Mucosa of descending colon (tissue), 1 donor: Measurements from ENCODE around the genes MS4A1, PRPF19 and TMEM109.

DNA sequence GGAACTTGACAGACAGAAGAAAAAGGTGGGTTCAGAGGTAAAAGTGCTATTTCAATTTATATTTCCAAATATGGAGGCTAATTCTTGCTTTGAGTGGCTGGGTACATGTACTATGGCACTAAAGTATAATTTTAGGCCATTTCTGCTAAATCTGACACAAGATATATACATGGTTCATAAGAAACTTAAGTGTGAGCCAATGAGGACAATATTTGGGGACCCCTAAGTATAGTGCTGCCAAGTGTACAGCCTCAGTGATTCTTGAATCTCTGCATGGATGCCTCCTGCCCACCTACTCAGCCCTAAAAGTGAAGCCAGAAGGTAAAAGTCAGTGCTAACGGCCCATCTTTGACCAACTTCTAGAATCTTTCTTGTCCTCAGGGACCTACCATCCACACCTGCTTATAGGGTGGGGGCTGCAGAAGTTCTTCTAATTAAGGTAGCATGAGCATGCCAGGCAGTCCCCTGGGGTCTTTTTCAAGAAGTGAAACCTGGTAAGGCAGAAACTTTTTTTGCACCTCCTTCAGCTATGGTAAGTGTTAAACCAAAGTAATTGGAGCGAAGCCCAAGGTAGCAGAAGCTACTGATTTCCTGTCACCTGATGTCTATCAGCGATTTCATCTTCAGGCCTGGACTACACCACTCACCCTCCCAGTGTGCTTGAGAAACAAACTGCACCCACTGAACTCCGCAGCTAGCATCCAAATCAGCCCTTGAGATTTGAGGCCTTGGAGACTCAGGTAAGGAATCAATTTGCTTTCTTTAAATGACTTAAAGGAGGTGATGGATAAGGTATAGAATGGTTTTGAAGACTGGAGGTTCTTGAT is at the start of gene MS4A1:
TSS of gene MS4A1 (plus strand) at position 642 of the 827 bp plus-strand sequence.
- PRO-cap, result unidirectional peak, plus-strand start at position 666 of the sequence

- PRO-cap, result bidirectional peak, plus-strand start at chr11:60906779, minus-strand start at chr11:60906585
These were observed at the start of gene PRPF19 for GRCh38 chr11:60906259-60906998. Gene PRPF19 (minus strand): TSS chr11:60906585.

DNA sequence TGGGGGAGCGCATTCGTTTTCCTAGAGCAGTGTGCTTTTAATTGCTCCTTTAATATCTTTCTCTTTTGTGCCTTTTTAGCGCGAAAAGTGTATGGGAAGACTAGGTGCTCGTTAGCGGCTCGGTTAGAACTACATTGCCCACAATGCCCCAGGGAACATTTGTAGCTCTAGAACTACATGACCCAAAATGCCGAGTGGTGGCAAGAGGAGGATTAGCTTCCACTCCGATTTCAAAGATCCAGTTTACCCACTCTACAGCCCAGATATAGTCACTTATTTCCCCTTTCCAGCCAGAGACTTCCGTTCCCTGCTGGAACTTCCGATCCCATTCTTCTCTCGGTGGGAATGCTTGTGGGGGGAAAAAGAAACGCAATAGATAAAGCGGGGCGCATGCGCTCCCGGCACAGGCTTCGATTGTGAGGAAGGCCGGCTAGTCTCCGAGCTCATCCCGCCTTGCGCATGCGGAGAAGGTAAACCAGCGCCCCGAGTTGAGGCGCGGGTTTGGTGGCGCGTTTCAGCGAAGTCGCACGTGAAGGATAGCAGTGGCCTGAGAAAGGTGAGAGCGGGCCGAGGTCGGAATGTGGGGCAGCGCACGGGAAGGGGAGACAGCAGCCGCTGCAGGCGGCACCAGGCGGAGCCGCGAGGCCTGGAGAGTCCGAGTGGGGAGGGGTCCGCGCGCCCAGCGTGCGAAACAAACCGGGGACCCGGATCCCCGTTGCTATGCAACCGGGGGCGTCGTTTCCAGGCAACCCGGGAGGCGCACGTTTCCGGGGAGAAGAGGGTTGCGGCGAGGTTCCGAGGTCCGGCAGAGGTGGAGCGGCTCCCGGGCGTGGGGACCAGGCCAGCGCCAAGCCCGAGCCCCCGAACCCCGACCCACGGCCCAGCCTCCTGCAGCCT is at the start of gene TMEM109:
TSS of gene TMEM109 (plus strand) at position 446 of the 897 bp plus-strand sequence.
- PRO-cap, result unidirectional peak, plus-strand start at position 185 of the sequence; unidirectional peak, plus-strand start at position 241 of the sequence; bidirectional peak, plus-strand start at position 473 of the sequence, minus-strand start at position 418 of the sequence; unidirectional peak, plus-strand start at position 775 of the sequence

GRCh38 chr11:60934371-60934728 is 10.1 kb downstream of the TMEM132A start:
- PRO-cap, result no peak

DNA sequence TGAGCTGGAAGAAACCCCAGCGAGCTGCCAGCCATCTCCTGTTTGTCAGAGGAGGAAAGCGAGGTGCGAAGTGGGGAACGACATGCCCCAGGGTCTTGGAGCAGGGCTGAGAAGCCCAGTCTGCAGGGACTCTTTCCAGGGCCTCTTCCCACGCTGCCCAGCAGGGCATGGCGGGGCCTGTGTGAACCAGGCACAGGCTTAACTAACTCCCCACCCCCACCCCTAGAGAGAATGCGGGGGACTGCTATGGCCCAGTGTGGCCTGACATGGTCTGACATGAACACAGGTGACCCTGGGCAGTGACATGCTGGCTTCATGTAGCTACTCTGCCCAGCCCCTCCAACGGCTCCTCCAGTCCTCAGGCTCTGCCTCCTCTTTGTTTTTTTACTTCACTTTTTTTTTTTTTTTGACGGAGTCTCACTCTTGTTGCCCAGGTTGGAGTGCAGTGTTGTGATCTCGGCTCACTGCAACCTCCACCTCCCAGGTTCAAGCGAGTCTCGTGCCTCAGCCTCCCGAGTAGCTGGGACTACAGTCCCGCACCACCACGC is 11.3 kb downstream of the CD6 start:
- PRO-cap, result no peak

- PRO-cap, result unidirectional peak, minus-strand start at chr11:61021724
These were observed 50.1 kb downstream of the CD6 start for GRCh38 chr11:61021319-61022332.

DNA sequence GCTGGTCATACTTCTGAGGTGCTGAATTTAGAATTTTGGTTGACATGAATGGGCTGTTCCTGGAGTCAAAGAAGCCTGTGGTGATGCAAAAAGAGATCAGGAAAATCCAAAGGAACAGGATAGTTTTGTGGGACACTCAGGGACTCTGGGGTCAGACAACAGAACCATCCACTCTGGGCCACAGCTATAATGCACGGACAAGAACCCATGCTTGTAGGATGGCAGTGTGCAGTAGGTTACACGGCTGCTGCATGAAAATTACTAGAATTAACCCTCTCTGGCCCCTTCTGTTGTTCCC is 22.2 kb upstream of the CD5 start:
- PRO-cap, result no peak

- PRO-cap, result no peak
These were observed 24.3 kb downstream of the CD5 start for GRCh38 chr11:61126331-61127321.

- PRO-cap, result no peak
These were observed 22.7 kb downstream of the VPS37C start for GRCh38 chr11:61138331-61139068.

DNA sequence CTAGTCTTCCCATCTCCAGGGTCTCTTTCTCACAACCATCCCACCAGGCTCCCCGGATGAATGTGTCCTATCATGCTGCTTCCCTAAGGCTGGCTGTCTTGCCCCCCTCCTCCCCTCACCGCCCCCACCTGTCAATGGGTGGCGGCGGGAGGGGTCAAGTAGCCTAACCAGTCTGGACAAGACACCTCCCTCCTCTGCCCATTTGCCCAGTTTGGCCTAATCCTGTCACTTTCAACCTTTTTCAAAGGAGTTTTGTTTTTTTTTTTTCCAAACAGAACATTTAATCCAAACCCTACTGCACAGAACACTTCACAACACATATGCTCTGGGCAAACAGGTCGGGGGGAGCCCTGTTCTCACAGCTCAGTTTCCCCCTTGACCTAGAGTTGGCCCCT is 10.9 kb downstream of the VPS37C start:
- PRO-cap, result no peak

DNA sequence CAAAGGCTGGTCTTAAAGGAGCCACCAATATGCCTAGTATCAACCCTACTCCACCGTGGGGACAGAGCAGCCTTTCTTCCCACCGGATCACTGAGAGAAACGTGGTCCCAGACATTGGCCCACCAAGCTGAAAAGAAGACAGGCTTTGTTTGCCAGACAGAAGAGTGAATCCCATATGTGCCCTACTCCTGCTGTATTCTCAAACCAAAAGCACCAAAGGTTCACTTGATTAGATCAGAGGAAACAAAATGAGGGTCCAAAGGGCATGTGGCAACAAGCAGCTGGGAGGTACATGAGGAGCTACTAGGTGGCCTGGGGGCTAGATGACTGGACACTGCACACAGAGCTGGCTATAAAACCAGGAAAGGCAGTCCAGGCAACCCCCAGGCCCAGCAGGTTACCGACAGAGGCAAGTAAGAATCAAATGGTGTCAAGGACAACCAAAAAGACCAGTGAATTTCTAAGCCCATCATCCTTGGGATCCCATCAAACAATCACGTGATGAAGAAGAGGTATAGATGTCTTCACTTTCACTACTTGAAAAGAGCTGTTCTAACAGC is 3.7 kb upstream of the VWCE start:
- PRO-cap, result no peak

- PRO-cap, result no peak
These were observed 1.4 kb downstream of the TKFC start for GRCh38 chr11:61334310-61334879.

- PRO-cap, result no peak
These were observed 11.3 kb downstream of the TKFC start for GRCh38 chr11:61344348-61344699.

DNA sequence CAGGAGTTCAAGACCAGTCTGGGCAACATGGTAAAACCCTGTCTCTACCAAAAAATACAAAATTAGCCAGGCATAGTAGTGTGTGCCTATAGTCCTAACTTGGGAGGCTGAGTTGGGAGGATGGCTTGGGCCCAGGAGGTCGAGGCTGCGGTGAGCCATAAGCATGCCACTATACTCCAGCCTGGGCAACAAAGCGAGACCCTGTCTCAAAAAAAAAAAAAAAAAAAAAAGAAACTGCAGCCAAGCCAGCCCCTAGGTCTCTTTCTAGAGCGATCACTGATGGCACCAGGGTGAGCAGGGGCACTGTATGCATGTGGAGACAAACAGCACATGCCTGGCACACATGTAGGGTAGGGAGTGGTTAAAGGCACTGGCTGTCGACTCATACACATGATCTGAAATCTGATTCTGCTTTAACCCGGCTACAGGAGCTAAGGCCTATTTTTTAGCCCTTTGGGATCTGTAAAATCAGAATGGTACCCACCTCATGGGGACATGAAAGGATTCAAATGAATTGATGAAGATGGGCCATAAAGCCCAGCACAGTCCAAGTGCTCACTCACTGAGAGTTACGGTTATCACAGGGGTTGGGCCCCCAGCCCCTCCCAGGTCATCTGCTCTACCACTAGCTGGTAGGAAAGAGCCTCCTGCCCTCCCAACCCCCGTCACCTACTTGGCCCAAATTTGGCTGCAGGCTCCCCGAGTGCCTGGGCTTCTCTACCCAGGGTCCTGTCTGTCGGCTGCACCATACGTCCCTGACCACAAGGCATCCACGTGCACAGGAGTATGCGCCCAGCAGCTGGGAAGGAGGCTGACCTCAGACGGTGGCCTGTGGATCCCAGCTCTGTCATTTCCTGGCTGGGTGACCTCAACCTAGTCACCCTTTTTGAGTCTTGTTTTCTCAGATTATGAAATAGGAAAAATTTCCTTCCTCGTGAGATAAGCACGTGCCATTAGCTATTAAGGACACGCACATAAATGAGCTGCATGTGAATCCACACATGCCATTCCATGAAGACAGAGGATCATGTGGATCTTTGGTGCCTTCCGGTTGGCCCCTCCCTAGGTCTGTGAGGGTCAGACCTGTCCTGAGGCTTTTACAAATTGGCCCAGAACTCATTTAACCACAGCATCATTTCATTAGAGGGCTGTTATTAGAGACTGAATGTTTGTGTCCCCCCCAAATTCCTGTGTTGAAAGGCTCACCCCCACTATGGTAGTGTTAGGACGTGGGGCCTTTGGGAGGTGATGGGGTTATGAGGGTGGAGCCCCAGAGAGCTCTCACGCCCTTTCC is 13.9 kb downstream of the CYB561A3 start:
- PRO-cap, result unidirectional peak, plus-strand start at position 224 of the sequence

DNA sequence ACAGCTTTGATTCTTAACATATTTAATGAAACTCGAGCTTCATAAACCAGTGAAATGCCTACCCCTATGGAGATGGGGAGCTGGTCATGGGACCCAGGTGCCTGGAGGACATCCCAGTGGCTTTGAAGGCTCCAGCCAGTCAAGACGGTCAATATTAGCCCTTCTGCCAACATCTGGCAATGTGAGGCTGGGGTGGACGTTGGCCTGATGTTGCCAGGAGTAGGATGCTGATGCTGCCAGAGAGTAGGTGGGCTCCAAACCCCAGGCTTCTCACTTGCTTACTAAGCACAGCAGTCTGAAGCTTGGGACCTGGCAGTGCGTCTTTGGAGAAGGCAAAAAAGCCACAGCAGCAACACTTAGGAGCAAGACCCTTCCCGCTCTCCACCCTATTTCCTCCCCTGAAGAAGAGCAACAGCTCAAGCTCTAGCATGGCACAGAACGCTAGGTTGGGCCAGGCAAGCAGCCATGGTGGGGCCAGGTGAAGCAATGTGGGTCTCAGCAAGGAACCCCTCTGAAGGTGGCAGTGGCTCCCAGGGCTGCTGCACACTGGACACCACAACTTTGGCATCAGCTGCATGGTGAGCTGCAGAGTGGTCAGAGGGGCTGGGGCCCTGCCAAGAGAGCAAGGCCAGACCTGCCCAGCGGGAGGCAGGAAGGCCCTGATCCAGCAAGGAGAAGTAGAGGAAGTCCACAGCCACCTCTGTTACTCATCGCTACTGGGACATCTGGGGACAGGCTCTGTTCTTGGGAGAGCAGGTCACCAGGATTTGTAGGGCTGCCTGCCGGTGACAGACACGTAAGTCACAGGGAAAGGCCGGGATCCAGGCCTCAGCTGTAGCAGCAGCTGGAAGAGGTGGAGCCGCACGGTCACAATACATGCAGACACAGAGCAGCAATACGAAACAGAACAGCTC is 12.6 kb downstream of the CYB561A3 start:
- PRO-cap, result no peak

DNA sequence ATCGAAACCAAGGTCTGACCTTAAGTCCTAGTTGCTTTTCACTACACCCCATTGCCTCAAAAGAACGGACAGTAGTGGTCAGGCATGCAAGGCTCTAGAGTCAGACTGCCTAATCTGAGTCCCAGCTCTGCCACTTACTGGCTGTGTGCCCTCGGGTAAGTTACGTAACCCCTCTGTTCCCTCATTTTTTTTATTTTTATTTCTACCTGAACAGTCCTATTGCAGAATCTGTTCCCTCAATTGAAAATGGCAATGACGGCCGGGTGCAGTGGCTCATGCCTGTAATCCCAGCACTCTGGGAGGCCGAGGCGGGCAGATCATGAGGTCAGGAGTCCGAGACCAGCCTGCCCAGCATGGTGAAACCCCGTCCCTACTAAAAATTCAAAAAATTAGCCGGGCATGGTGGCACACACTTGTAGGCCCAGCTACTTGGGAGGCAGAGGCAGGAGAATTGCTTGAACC is 9.5 kb downstream of the CYB561A3 start:
- PRO-cap, result no peak

DNA sequence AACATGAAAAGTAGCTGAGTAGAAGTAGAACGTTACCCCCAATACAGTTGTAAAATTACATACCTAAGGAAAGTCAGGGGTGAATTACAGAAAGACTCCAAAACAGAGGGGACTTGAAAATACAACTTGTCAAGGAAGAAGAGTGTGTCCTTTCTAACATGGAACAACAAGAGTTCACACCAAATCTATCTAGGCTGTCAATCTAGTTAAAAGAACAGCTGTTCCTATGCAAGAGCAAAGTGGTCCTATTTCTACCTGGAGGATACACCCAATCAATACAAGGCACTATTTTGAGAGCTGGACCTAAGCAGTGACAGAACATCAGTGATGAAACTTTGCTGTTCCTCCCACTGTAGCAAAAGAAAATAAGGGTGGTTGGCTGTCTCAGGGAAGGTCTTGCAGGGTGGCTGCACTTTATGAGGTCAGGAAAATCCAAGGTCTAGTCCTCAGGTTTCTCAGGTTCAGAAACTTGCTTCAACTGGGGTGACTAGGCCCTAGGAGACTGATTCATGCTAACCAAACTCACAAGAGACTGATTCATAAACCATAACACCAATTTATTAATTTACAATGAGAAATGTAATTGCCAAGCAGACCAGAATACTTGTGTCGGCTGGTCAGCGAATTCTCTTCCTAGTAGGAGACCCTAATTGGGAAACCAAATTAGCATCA is 11.7 kb downstream of the CPSF7 start:
- PRO-cap, result no peak

DNA sequence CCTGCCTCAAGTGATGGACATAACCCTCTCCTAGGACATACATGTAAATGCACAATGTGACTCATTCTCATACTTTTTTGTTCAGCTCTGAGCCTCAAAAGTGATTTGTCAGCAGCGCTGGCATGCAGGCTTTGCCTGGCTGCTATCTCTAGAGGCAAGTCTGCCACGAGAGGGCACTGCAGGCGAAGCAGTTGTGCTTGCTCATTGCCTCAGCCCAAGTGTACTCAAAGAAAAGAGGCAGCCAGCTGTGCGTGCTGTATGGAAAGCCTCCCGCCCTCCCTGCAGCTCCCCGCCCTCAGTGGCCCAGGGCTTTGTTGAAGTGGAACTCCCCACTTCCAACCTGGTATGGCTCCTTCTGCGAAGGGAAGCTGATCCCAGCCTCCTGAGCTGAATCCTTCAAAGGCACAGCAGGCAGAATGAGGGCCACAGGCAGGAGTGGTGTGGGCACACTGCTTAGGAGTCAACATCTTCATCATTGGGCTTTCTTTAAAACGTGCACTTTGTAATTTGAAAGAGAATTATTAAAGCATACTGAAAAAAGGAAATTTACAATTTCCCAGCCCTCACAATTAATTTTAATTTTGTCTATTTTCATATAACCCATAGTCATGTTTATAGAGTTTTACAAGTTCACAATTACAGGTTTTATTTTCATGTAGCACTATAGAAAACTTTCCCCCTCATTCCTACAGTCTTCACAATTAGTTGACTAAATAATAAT is 16.4 kb downstream of the SDHAF2 start:
- PRO-cap, result no peak

DNA sequence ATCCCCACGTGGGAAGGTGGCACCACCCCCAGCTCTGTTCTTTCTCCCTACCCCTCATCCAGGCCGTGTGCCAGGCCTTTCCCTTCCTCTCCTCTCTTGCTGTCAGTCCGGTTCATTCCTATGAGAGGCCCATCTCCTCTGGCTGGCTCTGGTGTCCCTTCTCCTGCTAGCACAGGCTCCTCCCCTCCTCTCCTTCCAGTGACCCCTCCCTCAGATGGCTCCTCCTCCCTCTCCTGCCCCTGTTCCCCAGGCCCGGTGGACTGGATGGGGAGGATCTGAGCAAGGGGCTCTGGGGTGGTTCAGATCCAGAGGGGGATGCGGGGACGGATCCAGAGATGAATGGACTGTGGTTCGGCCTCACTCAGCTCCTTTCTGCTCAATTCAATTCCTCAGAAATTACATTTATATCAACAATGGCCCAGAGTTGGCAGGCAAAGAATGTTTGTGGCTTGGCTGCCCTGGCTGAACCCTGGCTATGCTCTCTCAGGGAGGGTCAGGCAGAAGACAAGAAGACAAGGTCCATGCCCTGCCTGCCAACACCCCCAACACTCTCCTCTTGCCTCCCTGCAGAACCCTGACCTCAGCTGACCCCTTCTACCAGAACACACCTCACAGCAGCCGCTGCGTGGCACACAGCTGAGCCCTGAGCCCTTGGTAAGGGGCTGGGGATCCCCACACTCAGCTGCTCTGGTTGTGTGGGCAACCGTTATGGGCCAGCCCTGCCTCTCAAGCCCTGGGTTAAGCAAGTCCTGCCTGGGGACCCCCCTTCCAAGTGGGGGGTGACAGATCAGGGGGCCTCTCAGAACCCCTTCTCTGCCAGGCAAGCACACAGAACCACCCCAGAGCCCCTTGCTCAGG is 9.2 kb downstream of the PPP1R32 start:
- PRO-cap, result no peak

DNA sequence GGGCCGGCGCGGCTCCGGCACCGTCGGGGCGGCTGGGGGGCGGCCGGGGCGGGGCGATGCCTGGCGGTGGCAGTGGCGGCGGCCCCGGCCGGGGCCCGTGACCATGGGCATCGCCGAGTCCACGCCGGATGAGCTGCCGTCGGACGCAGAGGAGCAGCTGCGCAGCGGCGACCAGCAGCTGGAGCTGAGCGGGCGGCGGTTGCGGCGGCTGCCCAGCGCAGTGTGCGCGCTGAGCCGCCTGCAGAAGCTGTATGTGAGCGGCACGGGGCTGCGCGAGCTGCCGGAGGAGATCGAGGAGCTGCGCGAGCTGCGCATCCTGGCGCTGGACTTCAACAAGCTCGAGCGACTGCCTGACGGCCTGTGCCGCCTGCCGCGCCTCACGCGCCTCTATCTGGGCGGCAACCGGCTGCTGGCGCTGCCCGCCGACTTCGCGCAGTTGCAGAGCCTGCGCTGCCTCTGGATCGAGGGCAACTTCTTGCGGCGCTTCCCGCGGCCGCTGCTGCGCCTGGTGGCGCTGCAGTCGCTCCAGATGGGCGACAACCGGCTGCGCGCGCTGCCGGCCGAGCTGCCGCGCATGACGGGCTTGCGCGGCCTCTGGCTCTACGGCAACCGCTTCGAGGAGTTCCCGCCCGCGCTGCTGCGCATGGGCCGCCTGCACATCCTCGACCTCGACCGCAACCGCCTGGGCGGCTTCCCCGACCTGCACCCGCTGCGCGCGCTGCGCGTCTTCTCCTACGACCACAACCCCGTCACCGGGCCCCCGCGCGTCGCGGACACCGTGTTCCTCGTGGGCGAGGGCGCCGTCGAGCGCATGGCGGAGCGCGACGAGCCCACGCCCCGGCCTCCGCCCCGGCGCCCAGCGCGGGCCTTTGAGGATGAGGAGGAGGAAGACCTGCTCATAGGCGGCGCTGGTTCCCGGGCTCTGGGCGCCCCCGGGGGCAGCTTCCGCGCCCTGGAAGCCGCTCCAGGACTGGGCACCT is 637 bp downstream of the LRRC10B start:
- PRO-cap, result no peak